Metastatic Liver Carcinoma in the Lung (tissue), 2 donors: Measurements from ENCODE around the genes TRAF2, SLC34A3, TUBB4B and NRARP.

DNA sequence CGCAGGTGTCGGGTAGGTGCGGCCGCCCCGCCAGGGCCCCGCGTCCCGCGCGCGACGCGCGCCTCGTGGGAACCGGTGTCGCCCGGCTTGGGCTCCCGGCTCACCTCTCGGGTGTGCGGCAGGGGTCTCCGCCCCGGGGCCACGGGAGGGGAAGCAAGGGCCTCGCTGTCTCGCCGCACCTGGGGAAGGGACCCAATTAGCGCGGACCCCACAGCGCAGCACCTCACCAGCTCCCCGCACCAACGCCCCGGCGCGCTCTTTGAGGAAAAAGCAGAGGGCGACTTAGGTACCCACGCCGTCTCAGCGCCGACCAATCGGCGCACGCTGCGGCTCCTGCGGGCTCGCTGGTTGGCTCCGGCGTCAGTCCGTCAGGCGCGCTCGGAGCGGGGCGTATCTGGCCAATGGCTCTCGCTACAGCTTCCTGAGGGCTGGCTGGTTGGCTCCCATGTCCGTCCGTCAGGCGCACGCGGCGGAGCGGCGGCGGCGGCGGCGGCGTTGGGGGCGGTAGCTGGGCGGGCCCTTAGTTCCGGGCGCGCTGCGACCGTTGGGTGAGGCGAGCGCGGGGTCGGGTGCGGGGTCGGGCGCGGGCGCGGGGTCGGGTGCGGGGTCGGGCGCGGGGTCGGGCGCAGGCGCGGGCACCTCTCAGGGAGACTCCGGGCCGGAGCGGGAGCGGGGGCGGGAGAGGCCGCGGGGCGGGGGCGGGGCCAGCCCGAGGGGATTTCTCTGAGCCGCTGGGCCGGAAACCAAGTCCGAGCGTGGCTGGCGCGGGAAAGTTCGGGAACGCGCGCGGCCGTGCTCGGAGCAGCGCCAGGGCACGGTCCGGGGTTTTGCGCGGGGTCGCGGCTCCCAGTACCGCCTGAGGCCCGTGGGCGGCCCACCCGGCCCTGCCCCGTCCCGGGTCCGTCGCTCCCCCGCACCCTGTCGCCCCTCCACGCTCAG is at the start of gene TRAF2:
TRAF2 (plus strand) TSS at position 523 of the 939 bp plus-strand sequence.
- PRO-cap, 2 experiments: peak in 2 of 2 experiments; most common plus-strand start position 746 of the sequence (in 2); most common minus-strand start position 261 of the sequence (in 2)

DNA sequence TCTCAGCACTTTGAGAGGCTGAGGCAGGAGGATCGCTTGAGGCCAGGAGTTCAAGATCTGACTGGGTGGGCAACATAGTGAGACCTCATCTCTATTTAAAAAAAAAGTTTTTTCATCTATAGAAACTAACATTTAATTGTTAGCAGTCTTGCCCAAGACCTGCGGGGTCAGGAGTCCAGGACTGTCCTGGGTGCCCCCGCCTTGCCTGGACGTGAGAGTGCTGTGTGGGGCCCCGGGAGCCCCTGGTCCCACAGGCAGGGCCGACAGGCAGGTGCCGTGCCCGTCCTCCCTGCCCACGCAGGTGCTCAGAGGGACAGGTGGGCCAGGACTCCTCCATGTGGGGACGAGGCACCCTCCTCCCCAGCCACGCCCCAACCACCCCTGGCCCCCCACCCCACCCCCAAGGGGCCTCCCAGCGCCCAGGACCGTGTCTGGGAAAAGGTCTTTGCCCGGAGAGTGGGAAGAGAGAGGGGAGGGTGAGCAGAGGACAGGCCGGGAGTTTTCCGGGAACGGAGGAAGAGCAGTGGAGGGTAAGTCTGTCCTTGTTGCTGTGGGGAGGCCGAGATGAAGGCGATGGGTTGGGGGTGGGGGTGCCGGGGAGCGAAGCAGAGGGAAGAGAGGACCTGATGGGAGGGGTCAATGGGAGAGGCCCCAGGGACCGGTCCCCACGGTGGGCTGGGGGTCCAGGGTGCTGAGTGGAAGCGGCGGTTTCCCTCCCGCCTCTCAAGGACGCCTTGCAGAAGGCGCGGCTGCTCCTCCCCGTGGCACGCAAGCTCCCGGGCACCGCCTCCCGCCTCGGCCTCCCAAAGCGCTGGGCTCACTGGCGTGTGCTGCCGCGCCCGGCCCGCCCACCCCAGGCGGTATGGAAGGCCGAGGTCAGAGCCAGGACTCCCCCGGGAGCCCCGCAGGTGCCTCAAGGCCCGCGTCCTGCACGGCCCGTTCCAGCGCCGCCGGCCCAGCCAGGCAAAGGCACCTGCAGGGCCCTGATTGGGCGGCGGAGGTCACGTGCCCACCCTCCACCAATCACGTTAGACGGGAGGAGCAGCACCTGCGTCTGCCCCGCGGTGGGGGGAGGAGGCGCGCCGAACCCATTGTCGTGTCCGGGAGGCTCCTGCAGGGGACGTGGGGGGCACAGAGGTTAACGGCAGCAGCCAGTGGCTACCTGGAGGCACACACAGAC is 2.5 kb upstream of the LCN12 start:
- PRO-cap, 2 experiments: peak in 2 of 2 experiments; most common plus-strand start position 1,094 of the sequence (in 2); most common minus-strand start position 307 of the sequence (in 1)

- PRO-cap, 2 experiments: no peak in any of the 2 experiments
Observed at GRCh38 chr9:137028631-137029012, 585 bp upstream of the ABCA2 start.

DNA sequence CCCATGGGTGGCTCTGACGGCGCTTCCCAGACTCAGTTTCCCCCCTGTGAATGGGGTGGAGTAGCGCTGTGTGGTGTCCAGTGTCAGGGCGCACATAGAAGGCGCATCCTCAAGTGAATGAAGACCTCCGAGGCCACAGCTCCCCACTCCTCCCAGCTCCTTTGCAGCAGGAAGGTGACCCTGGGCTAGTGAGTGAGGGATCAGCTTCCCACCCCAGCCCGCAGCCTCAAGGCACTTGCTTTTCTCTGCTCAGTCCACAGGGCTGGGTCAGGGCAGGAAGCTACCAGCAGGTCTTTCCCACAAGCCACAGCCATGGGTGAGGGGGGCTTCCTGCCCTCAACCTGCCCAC is 950 bp upstream of the ABCA2 start:
- PRO-cap, 2 experiments: no peak in any of the 2 experiments

GRCh38 chr9:137040828-137041637 is 4.9 kb downstream of the NPDC1 start:
- PRO-cap, 2 experiments: no peak in any of the 2 experiments

DNA sequence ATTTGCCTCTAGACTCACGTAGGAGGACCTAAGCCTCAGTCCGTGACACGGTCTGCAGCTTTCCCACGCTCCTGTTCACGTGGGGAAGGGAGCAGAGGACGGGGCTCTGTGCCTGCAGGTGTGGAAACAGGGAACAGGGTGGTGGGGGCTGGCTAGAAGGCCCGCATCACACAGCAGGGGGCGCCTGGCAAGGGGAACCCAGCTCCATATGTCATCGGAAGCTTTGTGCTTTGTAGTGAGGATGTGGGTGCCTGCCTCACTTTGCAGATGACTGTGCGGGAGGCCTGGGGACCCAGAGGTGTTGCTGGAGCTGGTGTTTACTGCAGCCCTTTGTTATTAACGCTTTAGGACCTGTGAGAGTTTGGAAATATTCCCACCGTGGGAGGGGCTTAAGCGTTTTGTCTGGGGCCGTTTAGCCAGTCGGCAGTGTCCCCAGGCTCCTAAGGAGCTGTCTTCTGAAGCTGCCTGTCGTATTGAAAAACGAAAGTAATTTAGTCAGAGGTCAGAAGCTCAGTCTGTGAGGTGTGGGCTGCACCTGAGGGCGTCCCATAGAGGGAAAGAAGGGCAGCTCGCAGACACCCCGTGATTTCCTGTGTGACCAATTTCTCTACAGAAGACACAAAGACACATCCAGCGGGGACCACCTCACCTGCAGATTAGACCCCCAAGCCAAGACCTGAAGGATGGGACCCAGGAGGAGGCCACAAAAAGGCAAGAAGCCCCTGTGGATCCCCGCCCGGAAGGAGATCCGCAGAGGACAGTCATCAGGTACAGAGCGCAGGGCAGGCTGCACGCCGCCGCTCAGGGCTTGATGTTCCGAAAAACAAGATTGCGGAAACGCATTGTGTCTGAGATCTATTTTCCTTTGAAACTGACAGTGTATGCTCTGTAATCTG is 9.1 kb downstream of the MAN1B1 start:
- PRO-cap, 2 experiments: no peak in any of the 2 experiments

DNA sequence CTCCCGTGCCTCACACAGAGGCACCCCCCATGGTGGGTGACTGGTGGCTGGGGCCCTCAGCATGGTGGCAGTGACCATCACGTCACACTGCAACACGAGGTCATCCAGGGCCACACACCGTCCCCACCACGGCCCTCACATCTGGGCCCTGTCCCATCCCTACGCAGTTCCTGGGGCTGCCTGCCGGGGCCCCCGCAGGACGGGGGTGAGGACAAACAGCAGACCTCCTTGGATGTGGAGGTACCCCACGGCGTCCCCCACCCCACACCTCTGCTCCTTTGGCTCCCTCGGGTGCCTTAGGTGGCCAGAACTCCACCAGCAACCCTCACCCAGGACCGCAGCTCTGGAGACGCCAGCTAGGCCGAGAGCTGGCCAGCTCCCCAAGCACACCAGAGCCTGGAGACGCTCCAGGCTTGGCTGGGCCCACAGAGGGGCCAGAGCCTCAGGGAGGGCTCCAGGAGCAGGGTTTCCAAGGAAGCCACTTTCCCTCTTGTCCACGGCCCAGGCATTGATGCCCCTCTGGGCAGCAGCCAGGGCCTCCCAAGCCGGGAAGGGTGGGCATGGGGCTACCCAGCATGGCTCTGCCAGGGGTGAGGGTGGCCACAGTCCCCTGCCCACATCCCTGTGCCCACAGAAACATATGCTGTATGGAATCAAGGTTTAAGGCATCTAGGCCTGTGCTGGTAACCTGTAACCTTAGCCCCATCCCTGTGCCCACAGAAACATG is 1.3 kb upstream of the DPP7 start:
- PRO-cap, 2 experiments: no peak in any of the 2 experiments

- PRO-cap, 2 experiments: no peak in any of the 2 experiments
Observed at GRCh38 chr9:137161735-137162869, 7.7 kb downstream of the LRRC26 start.

GRCh38 chr9:137230042-137231067 is at the start of gene SLC34A3:
SLC34A3 (plus strand) TSS chr9:137230901.
- PRO-cap, 2 experiments: no peak in any of the 2 experiments

- PRO-cap, 2 experiments: peak in 2 of 2 experiments; most common plus-strand start chr9:137241287 (in 2)
Observed at GRCh38 chr9:137241083-137241481, at the start of gene TUBB4B. TUBB4B (plus strand) TSS chr9:137241287.

- PRO-cap, 2 experiments: peak in 2 of 2 experiments; most common minus-strand start chr9:137294031 (in 2)
Observed at GRCh38 chr9:137293120-137294125, 8.6 kb downstream of the NRARP start.

DNA sequence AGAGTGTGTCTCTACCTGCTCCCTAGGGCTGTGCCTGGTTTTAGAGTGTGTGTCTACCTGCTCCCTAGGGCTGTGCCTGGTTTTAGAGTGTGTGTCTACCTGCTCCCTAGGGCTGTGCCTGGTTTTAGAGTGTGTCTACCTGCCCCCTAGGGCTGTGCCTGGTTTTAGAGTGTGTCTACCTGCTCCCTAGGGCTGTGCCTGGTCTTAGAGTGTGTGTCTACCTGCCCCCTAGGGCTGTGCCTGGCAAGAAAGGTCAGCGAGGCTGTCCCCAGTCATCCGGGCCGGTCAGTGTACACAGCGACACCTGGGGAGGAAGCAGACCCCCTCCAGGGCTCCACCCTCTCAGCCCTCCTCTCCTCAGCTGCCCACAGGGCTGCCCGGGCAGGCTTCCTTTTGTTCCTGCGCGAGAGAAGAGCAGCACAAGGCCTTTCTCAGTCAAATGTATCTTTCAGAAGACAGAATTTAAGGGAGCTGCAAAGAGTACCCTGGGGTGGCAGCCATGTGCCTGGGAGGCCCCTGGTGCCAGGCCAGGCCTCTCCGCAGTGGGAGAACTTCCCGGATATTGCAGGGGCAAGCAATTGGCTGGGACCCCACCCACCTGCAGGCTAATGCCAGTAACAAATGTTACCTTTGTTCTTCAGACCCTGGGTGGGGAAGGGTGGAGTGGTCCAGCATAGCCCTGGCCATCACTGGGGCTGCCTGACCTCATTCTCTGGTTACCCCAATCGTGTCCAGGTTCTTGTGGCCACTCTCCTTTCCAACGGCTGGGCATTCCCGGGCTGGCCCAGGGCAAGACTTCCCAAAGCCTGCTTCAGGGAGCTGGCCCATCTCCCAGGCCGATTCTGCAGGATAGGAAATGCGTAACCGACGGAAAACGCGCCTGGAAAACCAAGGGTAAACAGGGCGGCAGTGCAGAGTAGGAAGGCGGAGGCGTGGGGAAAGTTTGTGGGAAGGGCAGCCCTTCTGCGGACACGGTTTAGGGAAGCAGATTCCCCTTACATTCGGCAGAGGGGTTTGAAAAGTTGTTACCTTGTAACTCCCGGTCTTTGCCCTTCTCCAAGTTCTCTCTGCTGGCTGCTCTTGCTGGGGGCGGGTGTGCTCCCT is 3.8 kb downstream of the NRARP start:
- PRO-cap, 2 experiments: peak in 2 of 2 experiments; most common plus-strand start position 909 of the sequence (in 1); most common minus-strand start position 776 of the sequence (in 1)

DNA sequence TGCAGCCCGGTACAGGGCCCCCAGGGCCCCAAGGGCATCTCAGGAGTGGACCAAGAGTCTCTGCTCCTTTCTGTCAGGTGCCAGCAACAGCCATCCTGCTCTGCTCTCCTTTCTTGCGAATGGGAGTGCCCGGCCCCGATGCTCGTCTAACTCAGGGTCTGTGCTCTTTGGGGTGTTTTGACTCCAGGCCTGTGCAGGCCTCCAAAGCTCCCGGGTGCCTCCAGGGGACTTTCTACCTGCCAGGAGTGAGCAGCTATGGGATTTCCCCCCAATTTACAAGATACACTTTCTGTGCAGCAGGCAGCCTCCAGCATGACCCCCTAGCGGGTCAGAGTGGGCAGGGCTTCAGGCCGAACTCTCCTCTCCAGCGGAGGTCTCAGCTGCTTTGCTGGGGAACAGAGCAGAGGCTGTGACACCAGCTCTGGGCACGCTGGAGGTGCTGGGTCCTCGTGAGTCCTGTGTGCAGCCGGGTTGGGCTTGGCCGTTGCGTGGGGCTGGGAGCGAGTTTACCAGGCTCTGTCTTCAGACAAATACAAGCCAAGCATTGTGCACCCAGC is 3.0 kb downstream of the NRARP start:
- PRO-cap, 2 experiments: no peak in any of the 2 experiments

DNA sequence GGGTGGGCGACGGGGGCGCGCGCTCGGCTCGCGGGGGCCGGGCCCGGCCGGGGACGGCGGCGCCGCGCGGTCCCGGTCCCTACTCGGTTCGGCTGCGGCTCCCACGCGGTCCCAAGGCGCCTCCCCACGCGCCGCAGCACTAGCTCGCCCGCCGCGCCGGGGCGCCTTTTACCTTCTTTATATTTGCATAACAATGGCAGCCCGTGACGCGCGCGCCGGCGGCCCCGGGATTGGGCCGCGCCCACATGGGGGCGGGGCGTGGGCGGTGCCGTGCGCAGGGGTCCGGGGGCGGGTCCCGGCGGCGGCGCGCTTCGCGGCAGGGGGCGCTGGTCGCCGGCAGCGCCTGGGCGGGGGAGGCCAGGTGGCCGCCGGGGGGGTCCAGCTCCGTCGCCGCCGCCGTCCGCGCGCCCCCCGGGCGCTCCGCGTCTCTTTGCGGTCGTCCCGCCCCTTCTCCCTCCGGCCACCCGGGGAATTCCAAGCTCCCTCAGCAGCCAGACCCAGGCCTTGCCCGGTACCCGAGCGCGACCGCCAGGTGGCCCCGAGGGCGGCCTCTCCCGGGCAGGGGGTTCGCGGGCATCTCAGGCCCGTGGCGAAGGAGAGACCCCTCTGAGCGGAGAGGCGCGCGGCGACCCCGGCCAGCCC is at the start of gene NRARP:
NRARP (minus strand) TSS at position 141 of the 642 bp plus-strand sequence.
- PRO-cap, 2 experiments: peak in 2 of 2 experiments; most common plus-strand start position 307 of the sequence (in 1); most common minus-strand start position 141 of the sequence (in 2)

DNA sequence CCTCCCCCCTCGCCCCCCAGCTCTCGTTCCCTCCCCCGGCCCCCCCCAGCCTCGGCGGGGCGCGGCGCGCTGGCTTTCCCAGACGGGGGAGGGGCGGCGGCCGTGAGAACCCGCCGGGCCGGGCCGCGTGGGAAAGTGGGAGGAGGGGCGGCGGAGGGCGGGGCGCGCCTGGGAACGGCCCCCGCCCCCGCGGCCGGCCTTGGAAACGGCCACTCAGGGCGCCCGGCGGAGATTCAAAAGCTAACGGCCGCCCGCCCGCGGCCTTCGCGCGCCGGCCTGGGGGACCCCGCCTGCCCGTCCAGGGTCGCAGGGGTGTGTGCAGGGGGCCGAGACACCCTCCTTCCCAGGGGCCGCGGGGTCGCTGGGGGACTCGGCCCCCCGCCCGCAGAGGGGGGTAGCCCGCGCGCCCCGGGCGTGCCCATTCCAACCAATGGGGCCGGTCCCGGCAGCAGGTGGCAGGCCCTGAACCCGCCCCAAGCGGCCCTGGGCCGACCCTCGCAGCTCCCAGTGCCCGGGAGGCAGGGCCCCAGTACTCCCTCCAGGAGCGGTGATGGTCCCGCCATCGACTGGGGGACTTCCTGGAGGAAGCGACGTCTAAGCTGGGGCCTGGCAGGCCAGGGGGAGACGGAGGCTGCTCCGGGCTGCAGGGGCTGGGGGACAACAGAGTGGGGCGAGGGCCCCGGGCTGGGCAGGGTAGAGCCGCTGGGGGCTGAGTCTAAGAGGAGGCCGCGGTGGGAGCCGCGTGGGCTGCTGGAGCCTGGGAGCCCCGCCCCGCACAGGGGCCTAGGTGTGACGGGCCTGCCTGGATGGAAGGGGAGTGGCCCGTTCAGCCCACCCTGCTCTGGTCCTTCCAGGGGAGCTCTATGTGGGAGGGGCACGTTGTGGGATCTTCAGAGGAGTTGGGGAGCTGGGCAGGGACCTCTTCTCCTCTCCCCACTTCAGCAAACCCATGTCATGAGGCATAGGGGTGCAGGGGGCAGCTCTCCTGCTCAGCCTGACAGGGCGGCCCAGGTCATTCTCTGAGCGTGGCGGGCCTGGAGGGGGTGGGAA is 14.3 kb upstream of the NRARP start:
- PRO-cap, 2 experiments: peak in 1 of 2 experiments; most common plus-strand start position 212 of the sequence (in 1)

GRCh38 chr9:137320314-137321004 is 18.4 kb upstream of the NRARP start:
- PRO-cap, 2 experiments: no peak in any of the 2 experiments

DNA sequence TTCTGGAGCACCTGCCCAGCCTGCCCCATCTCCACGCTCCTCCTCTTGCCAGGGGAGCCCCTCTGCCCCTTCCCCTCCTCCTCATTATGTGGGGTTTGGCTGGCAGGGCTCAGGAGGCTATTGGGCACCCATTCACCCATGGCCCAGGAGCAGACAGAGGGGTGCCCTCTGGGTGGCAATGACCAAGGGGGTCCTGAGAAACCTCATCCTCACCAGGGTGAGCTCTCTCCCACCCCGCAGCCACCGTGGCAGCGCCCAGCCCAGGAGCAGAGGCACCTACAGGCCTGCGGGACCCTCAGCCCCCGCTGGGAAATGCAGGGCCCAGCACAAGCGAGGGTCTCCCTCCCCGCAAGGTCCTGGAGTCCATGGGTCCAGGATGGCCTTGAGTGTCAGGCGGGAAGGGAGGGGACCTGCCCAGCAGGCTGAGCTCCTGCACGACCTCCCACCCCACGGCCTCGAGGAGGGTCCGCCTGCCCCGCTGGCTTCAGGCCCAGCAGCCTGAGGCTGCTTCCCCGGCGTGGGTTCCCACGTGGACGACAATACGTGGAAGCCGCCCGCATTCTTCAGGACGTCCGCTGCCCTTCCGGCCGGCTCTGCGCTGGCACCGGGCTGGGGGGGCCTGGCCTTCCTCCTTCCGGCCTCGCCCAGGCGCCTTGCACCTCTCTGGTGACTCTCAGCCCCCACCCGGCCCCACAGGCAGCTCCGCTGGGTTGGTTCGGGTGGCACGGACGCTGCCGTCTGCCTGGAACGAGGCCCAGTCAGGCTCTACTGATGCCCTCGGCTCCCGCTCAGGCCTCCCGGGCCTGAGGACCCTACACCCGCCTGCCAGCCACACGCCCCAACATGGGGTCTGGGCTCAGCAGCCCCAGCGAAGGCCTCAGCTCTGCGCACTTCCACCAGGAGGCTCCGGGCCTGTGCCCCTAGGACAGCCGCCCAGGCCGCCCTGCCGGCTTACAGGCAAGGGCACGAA is 51.6 kb upstream of the NRARP start:
- PRO-cap, 2 experiments: peak in 1 of 2 experiments; most common plus-strand start position 693 of the sequence (in 1); most common minus-strand start position 535 of the sequence (in 1)

DNA sequence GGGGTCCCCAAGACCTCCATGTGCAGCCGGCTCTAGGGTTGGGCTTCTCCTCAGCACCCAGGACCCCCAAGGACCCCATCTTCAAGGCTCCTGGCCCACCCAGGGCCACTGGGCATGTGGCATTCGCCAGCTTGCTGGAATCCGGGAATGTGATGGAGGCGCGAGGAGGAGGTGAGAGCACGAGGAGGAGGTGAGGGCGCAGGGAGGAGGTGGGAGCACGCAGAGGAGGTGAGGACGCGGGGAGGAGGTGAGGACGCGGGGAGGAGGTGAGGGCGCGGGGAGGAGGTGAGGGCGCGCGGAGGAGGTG is 41.2 kb downstream of the EXD3 start:
- PRO-cap, 2 experiments: no peak in any of the 2 experiments

DNA sequence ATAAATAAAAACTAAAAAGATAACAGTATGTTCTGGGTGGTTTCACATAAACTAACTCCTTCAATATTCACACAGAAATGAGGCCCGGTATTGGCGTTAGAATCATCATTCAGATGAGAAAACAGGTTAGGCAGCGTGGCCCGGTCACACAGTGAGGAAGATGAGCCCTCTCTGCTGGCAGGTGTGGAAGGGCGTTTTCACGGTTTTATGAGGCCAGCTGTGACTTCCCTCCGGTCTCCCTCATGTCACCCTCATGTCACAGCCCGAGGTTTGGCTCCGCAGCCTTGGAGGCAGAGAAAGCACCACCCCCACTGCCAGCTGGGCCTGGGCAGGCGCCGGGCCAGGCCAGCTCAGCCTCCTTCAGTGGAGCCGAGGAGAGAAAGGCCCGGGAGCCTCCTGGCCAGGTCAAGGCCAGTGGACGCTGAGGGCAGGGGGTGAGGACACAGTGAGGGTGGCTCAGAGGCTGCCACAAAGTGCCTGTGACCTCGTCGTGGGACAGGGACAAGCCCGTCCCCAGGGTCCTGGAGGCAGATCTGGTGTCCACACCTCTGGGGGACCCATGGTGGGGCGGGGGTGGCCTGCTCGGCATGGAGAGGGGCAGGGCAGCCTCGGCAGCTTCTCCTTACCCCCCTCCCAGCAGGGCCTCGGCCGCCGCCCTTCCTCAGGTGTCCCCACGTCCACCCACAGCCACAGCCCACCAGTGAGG is 32.3 kb downstream of the EXD3 start:
- PRO-cap, 2 experiments: no peak in any of the 2 experiments

DNA sequence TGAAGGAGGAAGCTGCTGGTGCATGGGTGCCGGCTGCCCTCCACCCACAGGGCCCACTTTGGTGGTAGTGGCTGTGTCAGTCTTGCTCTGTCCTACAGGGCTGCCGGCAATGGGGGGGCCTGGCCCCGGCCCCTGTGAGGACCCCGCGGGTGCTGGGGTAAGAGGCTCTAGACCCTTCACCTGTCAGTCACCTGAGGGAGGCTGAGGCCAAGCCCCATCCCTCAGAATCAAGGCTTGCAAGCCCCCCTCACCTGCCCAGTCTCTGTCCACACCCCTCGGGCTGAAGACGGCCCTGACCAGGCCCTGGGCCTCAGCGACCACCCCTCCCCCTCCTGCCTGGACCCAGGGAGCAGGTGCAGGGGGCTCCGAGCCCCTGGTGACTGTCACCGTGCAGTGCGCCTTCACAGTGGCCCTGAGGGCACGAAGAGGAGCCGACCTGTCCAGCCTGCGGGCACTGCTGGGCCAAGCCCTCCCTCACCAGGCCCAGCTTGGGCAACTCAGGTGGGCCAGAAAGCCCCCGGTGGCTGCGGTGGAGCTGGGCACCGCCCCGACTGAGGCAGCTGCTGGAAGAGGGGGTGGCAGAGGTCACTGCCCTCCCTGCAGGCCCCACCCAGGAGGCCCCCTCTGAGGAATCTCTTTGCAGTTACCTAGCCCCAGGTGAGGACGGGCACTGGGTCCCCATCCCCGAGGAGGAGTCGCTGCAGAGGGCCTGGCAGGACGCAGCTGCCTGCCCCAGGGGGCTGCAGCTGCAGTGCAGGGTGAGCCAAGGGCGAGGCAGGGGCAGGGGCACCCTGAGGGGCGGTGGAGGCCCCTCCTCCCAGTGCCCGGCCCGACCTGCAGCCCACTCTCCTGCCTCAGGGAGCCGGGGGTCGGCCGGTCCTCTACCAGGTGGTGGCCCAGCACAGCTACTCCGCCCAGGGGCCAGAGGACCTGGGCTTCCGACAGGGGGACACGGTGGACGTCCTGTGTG is 7.8 kb downstream of the ENTPD8 start:
- PRO-cap, 2 experiments: no peak in any of the 2 experiments